Tibial nerve (tissue), 3 donors: ENCODE measurements around a stretch of chr18.

DNA sequence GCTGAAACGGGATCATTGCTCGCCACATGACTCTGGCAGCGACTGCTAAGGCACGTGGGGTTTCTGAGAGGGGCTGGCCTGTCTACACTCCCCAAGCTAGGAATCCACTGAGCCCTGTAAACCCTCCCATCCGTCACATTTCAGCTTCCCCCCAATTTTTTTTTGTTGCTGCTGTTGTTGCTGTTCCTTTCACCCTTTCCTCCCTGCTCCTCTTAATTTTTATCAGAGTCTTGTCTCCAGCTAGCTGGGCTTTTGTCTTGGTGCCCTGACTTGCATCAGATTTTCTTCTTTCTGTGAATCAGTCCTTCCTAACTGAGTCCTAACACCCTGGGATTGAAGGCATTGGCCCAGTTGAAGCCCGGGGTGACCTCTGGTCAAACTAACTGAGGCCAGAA is 80.6 kb upstream of the PTPRM start:
- PRO-cap: no peak
- RAMPAGE, long total RNA, 3 experiments: no peak in any of the 3 experiments

- PRO-cap: no peak
- RAMPAGE, long total RNA, 3 experiments: no peak in any of the 3 experiments
Measured at GRCh38 chr18:7568469-7569031, 1.4 kb downstream of the PTPRM start.

DNA sequence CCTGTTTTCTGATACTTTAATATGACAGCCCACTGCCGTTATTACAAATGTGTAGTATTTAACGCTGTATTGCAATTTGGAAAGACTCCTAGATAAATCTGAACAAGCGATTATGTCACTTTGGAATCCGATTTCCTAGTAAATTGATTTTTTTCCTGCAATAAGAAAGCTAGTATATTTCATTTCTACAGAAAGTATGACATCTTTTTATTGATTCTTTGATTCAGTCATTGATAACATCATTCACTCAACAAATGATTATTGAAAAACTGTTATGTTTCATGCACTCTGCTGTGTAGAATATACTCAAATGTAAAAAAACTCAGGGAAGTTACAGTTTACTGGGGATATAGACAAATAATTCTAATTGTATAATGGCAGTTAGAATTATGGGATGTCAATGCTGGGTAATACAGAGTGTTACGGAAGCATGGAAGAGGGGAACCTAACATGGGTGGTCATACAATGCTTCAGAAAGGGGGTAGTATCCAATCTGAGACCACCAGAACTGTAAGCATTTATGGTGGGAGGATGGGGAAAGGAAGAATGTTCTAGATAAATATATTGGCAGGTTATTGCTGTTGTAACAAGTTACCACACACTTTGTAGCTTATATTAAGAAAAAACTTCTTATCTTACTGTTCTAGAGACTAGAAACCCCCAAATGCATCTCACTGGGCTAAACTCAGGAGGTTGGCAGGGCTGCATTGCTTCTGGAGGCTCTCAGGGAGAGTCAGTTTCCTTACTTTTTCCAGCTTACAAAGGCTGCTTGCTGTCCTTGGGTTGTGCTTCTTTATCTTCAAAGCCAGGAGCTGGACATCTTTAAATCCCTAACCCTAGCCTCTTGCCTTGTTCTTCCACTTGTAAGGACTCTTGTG is 235.7 kb downstream of the PTPRM start:
- PRO-cap: no peak
- RAMPAGE, long total RNA, 3 experiments: start-site peak on the plus strand in 1 of 3 experiments, centred at position 599 of the sequence, 6 reads per replicate

- PRO-cap: no peak
- RAMPAGE, long total RNA, 3 experiments: no peak in any of the 3 experiments
Measured at GRCh38 chr18:7902176-7902759, 335.2 kb downstream of the PTPRM start.

DNA sequence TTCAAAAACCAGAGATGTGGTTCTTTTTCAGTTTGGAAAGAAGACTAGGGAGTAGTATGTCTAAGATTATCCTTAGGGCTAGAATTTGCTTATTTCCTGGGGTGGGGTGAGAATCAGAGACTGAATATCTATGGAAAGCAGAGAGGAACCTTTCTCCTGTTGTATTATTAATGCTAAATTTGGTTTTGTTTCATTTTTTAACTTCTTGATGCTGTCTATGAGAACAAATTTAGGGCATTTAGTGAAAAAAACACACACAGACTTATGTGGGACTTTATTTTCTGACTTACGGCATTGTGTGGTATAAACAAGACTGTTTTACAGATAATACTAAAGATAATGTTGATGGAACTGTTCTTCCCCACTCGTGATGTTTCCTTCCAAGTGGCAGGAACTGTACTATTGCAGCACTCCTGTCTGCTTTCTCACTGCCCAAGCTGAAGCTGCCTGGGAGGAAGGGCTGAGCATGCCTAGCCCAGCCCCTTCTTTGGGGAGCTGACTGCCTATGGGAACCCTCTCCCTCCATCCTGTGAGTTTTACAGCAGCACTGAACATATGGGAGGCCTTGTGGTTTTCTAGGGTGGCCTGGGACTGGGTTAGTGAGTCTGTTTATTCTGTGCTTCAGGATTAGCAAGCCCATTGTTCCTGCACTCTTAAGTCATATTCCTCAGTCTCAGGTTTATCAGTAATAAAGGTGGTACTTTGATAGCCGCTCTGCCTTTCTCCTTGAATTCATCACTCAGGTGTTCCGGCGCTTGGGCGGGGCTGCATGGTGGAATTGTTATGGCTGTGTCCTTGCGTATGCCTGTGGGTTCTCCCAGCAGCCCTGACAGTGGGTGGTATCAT is 379.6 kb downstream of the PTPRM start:
- PRO-cap: no peak
- RAMPAGE, long total RNA, 3 experiments: start-site peak on the plus strand in 1 of 3 experiments, centred at position 454 of the sequence, 39 reads per replicate

DNA sequence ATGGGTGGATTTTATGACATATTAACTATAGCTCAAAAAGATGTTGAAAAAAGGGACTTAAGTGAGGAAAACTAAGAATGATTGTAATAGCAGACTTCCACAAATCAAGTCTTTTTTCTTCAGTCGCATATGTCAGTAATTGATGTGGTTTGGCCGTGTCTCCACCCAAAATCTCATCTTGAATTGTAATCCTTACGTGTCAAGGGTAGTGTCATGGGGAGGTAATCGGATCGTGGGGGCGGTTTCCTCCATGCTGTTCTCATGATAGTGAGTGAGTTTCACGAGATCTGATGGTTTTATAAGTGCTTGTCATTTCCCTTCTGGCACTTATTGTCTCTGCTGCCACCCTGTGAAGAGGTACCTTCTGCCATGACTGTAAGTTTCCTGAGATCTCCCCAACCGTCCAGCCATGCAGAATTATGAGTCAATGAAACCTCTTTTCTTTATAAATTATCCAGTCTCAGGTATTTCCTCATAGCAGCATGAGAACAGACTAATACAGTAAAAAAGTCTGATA is 478.7 kb downstream of the PTPRM start:
- PRO-cap: no peak
- RAMPAGE, long total RNA, 3 experiments: no peak in any of the 3 experiments

DNA sequence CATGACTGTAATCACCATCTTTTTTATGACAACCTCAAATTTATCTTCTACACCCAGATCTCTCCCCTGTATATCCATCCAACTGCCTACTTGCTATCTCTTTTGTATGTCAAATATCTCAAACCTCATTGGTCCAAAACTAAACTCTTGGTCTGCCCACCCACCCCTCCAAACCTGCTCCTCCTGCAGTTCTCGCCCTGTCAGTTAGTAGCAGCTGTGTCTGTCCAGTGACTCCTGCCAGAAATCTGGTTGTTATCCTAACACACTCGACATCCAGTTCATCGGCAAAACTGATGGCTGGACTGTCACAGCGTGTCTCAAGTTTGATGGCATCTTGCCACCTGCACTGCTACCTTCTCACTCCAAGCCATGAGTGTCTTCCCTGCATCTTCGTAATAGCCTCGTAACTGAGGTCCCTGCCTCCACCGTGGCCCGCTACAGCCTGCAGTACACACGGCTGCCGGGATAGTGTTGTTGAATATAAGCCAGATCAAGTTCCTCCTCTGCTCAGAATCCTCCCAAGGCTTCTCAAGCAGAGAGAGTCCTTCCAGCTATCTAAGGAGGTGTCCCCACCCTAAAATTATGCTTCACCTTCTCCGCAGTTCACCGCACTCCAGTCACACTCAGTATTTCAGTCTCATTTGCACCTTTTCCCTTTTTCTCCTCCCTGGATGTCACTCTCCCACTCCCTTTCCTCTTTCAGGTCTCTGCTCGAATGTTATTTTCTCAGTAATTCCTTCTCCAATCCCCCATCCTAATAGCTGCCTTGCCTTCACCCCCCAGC is 470.0 kb upstream of the RAB12 start:
- PRO-cap: no peak
- RAMPAGE, long total RNA, 3 experiments: no peak in any of the 3 experiments

GRCh38 chr18:8144484-8145224 is 464.6 kb upstream of the RAB12 start:
- PRO-cap: no peak
- RAMPAGE, long total RNA, 3 experiments: start-site peak on the plus strand in 1 of 3 experiments, at chr18:8144476-8145069 at its widest, 24 reads per replicate

DNA sequence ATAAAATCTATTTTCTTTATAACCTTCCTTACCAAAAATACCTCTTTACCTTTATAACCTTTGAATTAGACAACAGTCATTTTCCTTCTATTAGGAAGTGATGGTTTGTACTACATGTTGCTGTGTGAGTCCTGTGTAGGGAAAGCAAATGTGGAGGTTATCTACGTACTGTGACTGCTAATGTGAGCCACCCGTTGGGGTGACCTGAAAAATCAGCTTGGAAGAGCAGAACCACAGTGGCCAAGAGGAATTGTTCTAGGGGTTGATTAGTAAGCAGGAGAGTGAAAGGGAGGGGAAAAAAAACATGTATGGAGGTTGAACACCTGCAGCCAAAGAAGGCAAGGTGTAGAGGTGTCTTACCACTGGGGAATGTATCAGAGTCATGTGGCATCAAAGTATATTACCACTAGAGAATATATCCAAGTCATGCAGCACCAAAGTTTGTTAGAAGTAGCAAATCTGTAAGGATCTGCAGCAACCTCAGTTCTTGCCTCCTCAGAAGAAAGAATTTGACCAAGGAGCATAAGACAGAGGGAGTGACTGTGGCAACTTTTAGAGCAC is 429.3 kb upstream of the RAB12 start:
- PRO-cap: no peak
- RAMPAGE, long total RNA, 3 experiments: no peak in any of the 3 experiments

GRCh38 chr18:8380105-8380917 is 228.9 kb upstream of the RAB12 start:
- PRO-cap: no peak
- RAMPAGE, long total RNA, 3 experiments: start-site peak on the plus strand in 1 of 3 experiments, at chr18:8380616-8380706 at its widest, 14 reads per replicate

GRCh38 chr18:8783185-8783997 is 78.0 kb downstream of the MTCL1 start:
- PRO-cap: no peak
- RAMPAGE, long total RNA, 3 experiments: no peak in any of the 3 experiments

DNA sequence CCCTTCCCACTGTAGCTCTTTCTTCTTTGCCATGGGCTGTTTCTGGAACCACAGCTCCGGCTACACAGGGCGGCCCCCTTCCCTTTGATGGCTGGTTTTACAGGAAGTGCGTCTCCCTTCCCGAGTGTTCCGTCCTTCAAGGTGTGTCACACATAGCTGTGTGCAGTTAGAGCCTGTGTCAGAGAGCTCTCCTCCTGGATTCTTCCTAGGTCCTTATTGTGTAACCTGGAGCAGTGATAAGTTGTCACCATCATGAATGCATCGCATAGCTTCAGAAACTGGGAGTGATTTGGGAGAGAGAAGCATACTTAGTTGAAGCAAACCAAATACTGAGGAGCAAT is 81.5 kb downstream of the MTCL1 start:
- PRO-cap: no peak
- RAMPAGE, long total RNA, 3 experiments: no peak in any of the 3 experiments

GRCh38 chr18:8795819-8796531 is 90.6 kb downstream of the MTCL1 start:
- PRO-cap: no peak
- RAMPAGE, long total RNA, 3 experiments: no peak in any of the 3 experiments

- PRO-cap: no peak
- RAMPAGE, long total RNA, 3 experiments: start-site peak on the plus strand in 1 of 3 experiments, at chr18:8809974-8810191 at its widest, 6 reads per replicate
Measured at GRCh38 chr18:8809916-8810575, 104.7 kb downstream of the MTCL1 start.

GRCh38 chr18:8949063-8949676 is 153.3 kb upstream of the NDUFV2 start:
- PRO-cap: no peak
- RAMPAGE, long total RNA, 3 experiments: no peak in any of the 3 experiments

DNA sequence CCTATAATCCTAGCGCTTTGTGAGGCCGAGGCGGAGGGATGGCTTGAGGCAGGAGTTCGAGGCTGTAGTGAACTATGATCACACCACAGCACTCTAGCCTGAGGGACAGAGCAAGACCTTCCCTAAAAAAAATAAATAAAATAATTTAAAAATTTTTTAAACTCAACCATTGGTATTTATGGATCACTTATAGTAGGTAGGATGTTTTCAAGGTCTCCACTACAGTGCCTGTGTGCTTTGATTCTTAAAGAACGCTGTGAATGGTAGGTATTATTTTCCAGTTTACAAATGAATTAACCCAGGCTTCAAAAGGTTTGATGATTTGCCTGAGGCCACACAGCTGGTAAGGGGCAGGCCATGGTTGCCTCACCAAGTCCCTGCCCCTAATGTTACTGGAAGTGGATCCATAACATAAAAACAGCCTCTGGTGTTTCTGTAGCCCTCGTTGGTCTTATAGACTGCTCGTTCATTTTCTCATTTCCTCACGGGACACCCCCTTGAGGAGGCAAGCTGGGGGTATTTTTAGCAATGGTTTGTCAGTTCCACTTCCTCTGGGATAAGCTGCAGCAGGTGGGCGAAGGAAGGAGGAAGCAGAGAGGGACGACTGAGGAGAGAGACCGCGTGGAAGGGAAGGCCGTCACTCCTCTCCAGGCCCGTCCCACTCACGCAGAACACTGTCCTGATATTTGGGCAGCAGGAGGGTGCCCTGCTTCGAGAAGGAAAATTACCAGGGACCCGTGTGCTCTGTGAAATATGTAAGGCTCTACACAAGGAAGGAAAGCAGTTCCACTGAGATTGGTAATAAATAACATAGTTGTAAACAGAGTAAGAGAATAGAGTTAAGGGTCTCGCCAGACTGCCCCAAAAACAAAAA is 32.9 kb upstream of the NDUFV2 start:
- PRO-cap: no peak
- RAMPAGE, long total RNA, 3 experiments: no peak in any of the 3 experiments

GRCh38 chr18:9104364-9105098 is 2.0 kb downstream of the NDUFV2 start:
- PRO-cap: no peak
- RAMPAGE, long total RNA, 3 experiments: no peak in any of the 3 experiments

DNA sequence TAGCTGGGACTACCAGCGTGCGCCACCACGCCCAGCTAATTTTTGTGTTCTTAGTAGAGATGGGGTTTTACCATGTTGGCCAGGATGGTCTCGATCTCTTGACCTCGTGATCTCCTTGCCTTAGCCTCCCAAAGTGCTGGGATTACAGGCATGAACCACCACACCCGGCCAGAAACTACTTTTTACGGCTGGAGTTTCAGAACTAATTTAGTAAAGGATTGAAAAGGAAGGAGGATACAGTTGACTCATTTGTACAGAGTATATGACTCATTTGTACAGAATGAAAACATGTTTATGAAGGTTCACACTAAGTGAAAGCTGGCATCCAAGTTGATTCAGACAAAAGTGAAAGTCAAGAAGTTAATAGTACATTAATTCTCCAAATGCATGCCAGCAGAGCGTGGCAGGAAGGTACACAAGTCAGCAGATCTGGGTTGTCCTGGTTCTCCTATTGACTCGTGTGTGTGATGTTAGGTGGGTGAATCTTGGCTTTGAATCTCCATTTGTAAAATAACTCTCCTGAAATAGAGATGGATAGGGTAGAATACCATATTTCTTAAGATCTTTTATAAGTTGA is 14.8 kb downstream of the NDUFV2 start:
- PRO-cap: unidirectional peak, plus-strand start at position 393 of the sequence
- RAMPAGE, long total RNA, 3 experiments: no peak in any of the 3 experiments

DNA sequence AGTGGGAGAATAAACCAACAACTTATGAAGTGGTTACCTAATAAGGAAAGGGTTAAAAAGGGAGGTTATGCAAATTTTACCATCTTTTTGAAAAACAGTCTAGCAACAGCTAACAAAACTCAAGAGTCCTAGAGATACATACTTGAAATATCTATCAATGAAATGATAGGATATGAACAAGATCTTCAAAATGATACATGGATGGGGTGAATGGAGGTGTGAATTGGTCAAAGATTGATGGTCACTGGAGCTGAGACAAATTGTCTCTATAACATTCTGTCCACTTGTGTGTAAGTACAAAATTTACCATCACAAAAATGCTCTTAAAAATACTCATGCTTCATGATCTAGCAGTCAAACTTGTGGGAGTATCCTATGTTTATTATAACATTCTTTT is 97.5 kb upstream of the TWSG1 start:
- PRO-cap: no peak
- RAMPAGE, long total RNA, 3 experiments: no peak in any of the 3 experiments

DNA sequence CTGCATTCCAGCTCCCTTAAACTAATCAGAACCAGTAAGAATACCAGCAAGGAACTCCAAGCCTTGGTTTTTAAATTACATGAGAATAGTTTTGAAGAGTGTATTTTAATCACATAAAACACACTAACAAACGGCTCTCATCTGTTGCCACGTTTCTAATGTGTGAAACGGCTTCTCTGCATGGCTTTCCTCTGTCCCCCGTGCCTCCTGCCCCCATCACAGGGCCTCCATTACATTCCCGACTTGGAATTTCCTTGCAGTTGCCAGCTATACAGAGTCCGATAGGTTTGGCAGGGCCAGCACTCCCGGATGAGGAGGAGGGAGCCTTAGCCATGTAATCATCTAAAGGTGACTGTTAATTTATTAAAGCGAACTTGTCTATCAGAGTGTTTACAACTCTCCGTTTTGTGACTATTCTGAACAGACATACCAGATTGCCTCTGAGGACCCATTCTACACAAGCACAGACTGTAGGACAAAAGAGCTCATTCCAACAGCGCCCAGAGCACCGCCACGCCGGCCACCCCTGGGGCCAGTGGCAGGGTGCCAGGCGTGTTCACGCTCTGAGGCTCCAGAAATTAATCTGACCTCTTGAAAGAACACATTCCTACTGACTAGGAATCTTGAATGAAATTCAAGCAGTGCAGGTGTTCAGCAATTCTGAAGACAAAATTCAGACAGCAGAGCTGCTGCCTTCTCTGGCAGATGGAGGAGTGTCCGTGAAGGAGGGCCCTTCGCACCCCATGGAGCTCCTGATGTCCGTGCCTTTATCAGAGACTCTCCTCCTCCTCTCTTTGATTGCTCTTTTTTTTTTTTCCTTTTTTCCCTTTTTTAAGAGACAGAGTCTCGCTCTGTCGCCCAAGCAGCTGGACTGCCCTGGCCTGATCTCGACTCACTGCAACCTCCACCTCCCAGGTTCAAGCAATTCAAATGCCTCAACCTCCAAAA is 58.1 kb upstream of the RALBP1 start:
- PRO-cap: no peak
- RAMPAGE, long total RNA, 3 experiments: no peak in any of the 3 experiments